CD14-positive monocyte (primary cell): ENCODE measurements around a stretch of chr1.

DNA sequence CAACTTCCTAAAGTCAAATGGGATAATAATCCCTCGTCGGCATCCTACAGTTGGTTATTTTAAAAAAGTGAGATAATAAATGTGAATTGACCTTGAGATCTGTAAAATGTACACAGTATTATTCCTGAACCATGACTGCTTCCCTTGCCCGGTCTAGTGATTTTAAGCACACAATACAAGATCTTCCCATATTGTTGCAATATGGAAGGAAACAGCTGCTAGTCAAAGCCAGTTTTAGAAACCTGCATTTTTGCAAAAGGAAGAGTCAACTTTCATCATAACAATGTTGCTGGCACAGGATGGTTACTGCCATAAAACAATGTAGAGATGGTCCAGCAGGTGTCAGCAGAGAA is 5.2 kb upstream of the HLX start:
- CAGE, long polyA plus RNA, result no peak

DNA sequence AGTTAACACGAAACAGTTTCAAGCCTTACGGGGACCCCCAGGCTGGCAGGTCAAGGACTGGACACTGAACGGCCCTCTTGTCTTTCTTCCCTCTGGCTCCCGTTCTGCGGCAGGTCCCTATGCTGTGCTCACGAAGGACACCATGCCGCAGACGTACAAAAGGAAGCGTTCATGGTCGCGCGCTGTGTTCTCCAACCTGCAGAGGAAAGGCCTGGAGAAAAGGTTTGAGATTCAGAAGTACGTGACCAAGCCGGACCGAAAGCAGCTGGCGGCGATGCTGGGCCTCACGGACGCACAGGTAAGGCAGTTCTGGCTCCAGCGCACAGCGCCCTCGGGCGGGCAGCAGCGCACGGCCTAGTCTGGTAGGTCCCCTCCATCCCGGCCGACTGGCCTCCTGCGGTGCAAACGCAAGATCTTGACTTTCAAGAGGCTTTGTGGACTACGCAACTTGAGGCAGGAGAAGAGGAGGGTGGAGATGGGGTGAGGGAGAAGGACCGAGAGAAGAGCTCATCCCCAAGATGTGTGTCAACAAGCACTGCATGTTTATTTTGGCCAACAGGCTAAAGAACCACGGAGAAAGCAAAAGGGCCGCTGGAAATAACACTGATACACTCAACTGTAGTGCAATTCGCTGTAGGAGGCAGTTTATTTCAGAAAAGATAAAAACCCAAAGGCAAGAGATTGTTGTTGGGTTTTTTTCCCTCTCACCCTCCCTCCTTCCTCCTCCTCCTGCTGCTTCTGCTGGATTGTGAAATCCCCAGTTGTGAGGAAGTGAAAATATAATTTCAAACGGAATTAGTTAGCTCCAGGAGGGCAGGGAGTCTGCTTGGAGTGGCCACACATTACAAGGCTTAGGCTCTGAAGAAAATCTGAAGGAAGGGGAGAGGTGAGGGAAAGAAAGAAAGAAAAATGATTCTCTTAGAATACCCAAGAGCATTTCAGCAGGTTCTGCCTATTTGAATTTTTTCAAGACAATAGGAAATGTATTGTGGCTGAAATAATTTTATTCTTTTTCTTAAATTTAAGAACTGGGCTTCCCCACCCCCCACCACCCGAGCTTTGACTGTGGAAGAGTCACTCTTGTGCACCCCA is 3.2 kb downstream of the HLX start:
- CAGE, long polyA plus RNA, result no peak

GRCh38 chr1:221046036-221046611 is 166.9 kb downstream of the HLX start:
- CAGE, long polyA plus RNA, result no peak

GRCh38 chr1:221440512-221441006 is 301.3 kb downstream of the DUSP10 start:
- CAGE, long polyA plus RNA, result no peak

DNA sequence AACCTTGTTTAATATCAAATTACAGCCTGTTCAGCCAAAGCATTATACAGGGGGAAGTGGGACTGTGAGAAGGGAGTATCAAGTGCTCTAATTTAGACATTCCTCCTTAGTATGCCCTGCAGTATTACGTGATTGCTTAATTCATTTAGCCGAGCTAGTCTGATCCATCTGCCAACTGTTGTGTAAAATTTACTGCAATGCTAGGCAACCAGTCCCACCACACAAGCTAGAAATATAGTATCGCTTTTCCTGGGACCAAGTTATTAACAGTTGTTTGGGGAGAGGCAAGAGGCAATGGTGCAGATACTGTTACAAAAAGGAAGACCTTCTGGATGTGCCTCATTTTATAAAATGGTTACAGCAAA is 283.4 kb downstream of the DUSP10 start:
- CAGE, long polyA plus RNA, result no peak

GRCh38 chr1:221552731-221553304 is 189.1 kb downstream of the DUSP10 start:
- CAGE, long polyA plus RNA, result no peak

GRCh38 chr1:221620345-221621012 is 121.4 kb downstream of the DUSP10 start:
- CAGE, long polyA plus RNA, result no peak

GRCh38 chr1:221710933-221711705 is 30.8 kb downstream of the DUSP10 start:
- CAGE, long polyA plus RNA, result no peak

- CAGE, long polyA plus RNA, result no peak
Measured at GRCh38 chr1:221738687-221739832, 2.8 kb downstream of the DUSP10 start.

- CAGE, long polyA plus RNA, result no peak
Measured at GRCh38 chr1:221777571-221778124, 35.8 kb upstream of the DUSP10 start.

DNA sequence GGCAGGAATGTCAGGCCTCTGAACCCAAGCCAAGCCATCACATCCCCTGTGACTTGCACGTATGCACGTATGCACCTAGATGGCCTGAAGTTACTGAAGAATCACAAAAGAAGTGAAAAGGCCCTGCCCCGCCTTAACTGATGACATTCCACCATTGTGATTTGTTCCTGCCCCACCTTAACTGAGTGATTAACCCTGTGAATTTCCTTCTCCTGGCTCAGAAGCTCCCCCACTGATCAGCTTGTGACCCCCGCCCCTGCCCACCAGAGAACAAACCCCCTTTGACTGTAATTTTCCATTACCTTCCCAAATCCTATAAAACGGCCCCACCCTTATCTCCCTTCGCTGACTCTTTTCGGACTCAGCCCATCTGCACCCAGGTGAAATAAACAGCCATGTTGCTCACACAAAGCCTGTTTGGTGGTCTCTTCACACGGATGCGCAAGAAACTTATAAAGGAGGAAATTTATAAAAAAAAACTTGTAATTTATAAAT is 229.3 kb upstream of the DUSP10 start:
- CAGE, long polyA plus RNA, result no peak

DNA sequence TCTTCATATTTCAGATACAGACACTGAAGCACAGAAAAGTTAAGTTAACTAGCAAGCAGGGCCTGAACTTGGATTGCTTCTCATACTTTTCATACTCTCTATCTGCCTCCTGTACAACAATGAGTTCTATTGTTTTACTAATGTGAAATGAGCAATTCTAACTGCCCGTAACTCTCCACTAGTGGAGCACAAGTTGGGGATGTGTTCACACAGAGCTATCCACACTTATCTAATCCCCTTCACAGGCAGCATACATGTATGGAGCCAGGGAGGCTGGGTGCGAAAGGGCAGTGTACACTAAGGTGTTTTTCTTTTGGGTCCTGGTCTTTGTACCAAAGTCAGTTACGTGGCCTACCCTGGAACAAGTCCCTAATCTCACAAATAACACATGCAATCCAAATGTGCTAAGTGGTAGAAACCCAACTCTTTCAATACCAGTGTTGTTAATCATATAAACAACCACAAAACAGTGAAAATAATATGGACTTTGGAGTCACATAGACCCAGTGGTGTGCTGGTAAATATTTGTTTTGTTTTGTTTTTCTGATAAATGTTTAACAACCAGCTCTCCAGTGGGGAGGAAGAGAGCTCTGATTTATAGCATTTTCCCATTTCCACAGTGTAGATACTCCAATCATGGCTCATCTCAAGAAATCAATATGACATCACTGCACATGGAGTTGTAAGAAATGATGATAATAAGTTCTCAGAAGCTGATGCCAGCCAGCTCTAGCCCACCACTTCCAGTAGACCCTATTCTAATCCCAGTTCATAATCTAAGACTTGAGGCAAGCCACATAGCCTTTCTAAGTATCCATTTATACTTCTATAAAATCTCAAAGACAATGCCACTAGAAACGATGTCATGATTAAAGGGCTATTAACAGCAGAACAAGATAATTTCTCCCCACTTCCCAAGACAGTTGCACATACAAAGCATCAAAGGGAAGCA is 320.0 kb upstream of the DUSP10 start:
- CAGE, long polyA plus RNA, result no peak

DNA sequence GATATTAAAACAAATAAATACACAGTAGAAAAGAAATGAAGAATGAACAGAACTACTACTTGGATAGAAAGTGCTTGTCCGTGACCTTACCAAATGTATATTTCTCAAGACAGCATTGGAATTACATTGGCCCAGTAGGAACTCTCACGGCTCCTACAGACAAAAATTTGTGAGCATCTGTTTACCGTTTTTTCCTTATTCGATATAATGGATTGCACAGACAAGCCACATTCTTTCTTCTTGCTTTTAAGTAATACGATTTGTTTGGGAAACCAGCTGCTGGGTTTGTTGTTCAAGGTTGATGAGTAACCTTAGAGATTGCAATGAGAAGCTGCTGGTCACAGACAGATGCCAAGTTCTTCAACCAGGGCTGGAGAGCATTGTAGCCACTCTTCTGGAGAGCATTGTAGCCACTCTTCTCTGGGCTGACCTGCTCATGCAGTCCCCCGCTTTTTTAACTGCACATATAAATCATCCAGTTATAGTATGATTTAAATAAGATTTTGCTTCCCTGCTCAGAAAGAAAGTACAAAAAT is 1.4 kb upstream of the MIA3 start:
- CAGE, long polyA plus RNA, result no peak

DNA sequence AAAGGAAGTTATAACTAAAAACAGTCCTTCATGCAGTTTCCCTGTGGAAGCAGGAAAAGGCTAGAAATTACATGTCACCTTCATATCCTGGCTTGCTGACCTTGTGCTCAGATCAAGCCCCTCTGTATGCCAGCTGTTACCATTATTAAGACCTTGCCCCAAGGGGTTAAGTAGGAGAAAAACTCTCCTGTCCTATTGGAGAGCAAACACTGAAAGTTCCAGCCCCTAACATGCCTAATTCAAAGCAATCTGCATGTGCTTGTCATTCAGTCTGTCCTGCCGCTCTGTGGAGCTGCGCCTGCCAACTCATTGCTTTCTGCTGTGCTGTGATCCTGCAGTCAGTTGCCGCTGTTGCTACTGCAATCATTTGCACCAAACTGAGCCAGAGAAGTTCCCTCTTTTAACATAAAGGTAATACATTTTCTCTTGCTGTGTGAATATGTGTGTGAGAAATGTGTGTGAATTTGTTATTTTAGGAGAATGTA is 113.4 kb downstream of the DISP1 start:
- CAGE, long polyA plus RNA, result no peak

- CAGE, long polyA plus RNA, result no peak
Measured at GRCh38 chr1:223022459-223023082, 120.5 kb downstream of the TLR5 start.

GRCh38 chr1:223031404-223032134 is 111.5 kb downstream of the TLR5 start:
- CAGE, long polyA plus RNA, result no peak

DNA sequence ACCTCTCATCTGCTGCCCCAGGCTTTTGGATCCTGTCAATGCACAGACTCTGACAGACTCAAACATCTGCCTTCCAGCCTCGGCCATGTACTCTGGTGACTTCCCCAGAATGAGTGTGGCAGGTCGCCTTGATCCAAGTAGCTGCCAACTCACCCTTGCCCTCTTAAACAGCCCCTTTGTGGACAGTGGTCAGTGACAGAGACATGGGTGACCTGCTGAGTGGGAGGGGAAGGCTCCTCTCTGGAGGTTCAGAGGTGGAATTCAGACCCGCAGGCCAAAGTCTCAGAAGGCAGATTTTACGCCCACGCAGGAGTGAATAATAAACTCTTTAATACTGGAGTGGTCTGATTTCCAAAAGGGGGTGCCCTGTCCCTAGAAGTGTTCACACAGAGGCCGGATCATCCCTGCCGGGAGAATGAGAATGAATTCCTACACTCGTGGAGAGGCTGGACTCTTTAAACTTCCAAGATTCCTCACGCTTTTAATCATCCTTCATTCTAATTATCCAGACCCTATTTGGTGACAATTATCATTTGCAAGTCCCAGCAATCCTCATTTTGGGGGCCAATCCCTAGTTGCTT is 63.5 kb downstream of the TLR5 start:
- CAGE, long polyA plus RNA, result no peak

- CAGE, long polyA plus RNA, result no peak
Measured at GRCh38 chr1:223175367-223176134, 32.5 kb upstream of the TLR5 start.

- CAGE, long polyA plus RNA, result no peak
Measured at GRCh38 chr1:223176785-223177175, 33.7 kb upstream of the TLR5 start.

GRCh38 chr1:223179986-223180224 is 36.9 kb upstream of the TLR5 start:
- CAGE, long polyA plus RNA, result no peak